Pulmonary lymph node (tissue), 1 donor: ENCODE measurements around a stretch of chr9.

DNA sequence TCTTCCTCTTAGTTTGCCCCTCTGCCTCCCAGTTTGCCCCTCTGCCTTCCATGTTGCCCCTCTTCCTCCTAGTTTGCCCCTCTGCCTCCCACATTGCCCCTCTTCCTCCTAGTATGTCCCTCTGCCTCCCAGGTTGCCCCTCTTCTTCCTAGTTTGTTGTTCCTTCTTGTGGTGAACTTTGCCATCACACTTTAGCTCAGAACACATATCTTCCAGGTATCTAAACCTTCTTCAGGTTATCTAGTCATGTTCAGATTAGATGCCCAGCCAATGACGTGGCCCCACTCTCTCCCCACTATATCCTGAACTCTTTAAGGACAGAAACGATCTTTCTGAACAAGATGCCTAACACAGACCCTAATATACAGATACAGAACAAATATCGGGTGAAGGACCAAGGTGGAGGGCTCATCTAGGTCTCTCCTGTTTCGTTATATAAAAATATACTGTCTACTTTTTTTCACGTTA is 190.2 kb downstream of the NFIB start:
- PRO-cap, result no peak

DNA sequence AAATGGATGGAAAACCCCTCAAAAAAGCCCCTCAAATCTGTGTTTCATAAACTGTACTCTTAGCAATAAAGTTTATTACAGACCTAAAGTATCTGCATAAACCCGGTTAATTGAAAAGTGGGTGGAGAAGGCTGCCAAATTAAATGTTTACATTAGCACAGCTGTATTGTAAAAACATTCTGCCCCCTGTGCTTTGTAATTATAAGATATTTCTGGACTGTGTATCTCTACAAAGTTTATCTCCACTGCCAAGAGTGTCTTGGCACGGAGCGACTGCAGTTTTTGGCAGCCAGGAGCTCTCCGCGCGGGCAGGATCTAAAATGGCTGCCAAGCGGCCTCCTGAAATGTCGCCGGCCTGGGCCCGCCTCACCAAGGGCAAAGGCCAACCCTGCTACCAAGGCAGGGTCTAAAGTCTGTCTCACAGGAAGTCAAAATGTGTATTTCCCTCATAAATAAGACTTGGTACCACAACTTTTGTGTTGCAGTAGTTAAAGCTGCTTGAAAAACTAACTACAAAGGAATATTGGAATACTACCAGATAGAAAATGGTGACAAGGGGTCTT is 110.6 kb downstream of the NFIB start:
- PRO-cap, result no peak

DNA sequence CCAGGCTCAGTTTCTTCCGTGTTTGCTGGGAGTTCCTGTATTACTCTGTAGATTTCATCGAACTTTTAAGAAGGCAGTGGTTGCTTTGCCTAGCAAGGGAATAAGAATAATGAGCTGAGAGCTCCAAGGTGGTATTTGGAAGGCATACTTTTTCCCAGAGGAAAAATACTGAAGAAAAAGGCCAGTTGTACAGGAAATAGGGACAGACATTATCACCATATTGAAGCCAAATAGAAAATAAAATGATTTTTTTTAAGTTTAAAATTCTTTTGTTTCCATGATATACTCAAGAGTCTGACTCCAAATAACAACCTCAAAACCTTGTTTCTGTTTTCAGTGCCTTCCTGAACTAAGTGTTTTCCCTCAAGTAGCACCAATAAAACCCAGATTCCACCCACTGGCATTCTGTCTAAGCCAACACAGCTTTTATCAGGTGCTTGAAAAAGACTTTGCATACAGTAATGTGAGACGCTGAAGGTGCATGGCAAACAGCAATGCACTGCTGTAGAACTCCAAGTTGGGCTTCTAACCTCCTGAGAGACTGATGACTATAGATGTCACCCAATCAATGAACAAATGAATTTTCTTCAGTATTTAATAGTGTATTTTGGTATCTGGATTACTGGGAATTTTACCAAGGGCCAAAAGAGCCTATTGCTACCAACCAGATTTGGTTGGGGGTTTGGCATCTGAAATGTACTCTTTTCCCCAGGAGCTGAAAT is 95.8 kb downstream of the NFIB start:
- PRO-cap, result no peak

GRCh38 chr9:14248213-14249036 is 65.5 kb downstream of the NFIB start:
- PRO-cap, result no peak

GRCh38 chr9:14281806-14282005 is 32.2 kb downstream of the NFIB start:
- PRO-cap, result no peak

GRCh38 chr9:14309337-14309904 is 4.5 kb downstream of the NFIB start:
- PRO-cap, result no peak

GRCh38 chr9:14341420-14342108 is 27.6 kb upstream of the NFIB start:
- PRO-cap, result bidirectional peak, plus-strand start at chr9:14342003, minus-strand start at chr9:14341878

DNA sequence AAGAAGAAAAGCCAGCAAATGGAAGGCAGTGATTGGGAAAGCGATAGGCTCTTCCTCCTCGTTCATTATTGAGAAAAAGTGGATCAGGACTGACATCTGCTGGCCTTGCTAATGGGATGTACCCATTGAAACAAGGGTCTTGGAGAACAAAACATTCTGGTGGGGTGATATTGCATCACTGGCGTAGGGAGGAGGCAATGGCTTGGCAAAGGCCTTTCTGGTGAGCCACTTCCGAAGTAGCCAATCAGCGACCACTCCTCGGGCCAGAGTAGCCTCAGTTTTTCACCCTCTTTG is 86.7 kb upstream of the NFIB start:
- PRO-cap, result no peak

DNA sequence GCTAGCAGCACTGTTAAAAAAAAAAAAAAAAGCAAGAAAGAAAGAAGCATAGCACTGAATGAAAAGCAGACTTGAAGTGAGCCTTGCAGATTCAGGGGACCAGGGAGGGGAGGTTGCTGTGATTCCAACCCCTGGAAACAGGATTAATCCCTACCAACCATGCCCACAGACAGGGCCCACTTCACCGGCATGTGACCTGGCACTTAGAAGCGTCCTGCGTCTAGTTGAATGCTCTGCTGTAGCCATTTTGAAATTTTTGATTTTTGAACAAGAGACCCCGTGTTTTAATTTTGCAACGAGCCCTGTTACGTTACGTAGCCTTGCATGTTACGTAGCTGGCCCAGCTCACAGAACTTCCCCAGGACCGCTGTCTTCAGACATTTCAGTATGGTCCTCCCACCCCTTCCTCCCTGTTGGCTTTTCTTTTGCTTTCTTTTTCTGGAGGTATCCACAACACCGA is 105.4 kb upstream of the NFIB start:
- PRO-cap, result no peak

- PRO-cap, result no peak
Measured at GRCh38 chr9:14437375-14438202, 123.6 kb upstream of the NFIB start.

DNA sequence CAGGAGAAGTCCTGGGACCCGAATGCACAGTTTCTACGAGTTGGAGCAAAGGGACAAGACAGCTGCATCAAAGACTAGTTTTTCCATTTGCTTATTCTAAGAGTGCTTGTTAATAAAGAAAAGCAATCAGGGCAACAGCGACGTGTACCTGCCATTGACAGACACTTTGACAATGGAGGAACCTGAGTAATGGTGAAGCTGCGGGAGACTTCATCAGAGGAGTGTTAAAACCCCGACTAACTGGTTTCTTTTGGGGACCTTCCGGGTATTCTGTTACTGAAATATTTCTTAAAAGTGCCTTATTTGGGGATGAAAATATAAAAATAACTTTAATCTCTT is 651 bp downstream of the SNAPC3 start:
- PRO-cap, result no peak

- PRO-cap, result no peak
Measured at GRCh38 chr9:15464913-15465561, 42.4 kb downstream of the SNAPC3 start.

DNA sequence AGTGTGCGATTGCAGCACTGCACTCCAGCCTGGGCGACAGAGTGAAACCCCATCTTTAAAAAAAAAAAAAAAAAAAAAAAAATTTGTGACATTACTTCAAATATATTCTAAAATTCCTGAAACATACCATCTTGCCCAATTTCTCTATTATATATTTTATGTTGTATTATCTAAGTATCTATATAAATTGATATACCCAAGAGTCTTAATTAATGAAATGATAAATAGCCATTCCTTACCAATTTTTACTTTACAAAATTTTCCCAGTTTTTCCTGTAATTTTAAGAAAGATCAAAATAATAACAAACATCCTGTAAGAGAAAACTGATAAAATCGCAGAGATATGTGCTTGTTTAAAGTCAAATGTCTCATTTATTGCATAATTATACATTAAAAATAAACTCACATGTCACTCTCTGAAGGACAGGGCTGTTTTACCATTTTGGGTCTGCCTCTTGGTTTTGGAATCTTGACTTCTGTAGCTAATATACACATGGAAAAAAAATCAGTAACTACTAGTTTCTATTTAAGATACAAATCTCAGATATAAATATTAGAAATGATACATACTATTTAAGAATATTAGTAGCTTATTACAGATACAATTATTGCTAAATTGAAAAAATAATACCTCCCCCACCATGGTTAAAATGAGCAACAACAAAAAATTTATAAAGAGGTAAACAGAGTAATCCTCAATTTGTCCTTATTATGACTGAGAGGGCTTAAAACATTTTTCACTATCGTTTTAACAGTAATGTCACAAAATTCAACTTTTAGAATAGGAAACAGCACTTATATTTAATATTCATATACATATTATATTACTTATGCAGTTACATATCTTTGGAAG is 32.5 kb downstream of the PSIP1 start:
- PRO-cap, result no peak

GRCh38 chr9:15511188-15511443 is 346 bp upstream of the PSIP1 start:
- PRO-cap, result bidirectional peak, plus-strand start at chr9:15511309, minus-strand start at chr9:15510962

- PRO-cap, result no peak
Measured at GRCh38 chr9:15846481-15846998, 293.7 kb downstream of the CCDC171 start.

GRCh38 chr9:16100827-16101068 is 547.9 kb downstream of the CCDC171 start:
- PRO-cap, result no peak

- PRO-cap, result no peak
Measured at GRCh38 chr9:16337273-16337864, 533.1 kb downstream of the BNC2 start.

- PRO-cap, result no peak
Measured at GRCh38 chr9:16413752-16414054, 456.8 kb downstream of the BNC2 start.

DNA sequence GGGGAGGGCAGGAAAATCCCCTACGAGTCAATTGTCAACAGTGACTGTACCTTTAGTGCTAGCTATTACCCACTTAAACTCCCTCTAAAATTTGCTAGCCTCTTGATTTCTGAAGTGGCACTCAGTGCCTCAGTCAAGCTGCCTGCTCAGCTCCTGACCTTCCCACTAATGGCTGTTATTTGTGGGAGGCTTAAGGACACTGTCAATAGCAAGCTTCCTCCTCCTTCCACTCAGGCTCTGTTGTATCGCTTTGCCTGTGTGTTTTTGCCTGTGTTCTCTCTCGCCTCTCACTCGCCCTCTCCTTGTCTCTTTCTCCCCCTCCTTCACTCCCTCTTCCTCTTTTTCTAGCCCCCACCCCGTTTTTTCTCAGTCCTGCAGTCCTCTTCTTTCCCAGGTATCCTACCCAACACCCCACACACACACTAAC is 140.8 kb downstream of the BNC2 start:
- PRO-cap, result no peak

- PRO-cap, result no peak
Measured at GRCh38 chr9:16828446-16829319, 41.8 kb downstream of the BNC2 start.